A375 (cell line): ENCODE measurements around a stretch of chr2.

DNA sequence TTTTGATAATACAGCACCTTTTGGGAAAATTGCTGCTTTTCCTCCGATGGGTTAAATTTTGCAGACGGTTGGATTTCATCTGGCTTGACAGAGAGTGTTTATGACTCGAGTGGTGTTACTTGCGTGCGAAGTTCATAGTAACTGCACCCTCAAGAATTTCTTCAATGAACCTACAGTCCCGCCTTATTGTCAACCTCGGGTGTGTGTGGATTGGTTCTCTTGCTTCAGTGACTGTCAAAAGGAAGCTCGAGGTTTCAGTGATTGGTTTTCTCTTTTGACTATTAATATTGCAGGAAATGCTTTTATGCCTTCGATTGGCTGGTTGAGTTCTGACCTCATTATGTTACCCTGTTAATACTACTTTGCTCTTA lies 1.4 kb downstream of the EPC2 start:
- RAMPAGE, long total RNA = no peak

DNA sequence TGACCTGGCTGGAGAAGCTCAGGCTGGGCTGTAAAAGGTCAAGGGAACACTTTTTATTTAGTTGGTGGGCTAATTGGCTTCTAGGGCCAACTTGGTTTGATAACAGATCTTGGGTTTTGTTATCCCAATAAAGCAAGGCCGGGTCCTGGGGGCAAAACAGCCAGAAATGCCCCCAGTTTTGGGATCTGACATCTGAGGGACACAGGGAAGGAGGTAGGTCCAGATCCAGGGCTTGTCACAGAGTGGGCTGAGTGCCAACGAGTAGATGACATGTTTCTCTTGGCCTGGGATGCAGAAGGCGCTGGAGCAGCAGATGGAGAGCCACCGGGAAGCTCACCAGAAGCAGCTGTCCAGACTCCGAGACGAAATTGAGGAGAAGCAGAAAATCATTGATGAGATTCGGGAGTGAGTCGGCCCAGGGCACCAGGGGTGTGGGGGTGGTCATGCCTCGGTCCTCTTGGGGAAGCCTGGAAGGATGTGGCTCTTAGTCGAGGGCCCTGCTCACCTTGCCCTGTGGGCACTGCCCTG lies 40.3 kb upstream of the LYPD6B start:
- RAMPAGE, long total RNA = no peak

DNA sequence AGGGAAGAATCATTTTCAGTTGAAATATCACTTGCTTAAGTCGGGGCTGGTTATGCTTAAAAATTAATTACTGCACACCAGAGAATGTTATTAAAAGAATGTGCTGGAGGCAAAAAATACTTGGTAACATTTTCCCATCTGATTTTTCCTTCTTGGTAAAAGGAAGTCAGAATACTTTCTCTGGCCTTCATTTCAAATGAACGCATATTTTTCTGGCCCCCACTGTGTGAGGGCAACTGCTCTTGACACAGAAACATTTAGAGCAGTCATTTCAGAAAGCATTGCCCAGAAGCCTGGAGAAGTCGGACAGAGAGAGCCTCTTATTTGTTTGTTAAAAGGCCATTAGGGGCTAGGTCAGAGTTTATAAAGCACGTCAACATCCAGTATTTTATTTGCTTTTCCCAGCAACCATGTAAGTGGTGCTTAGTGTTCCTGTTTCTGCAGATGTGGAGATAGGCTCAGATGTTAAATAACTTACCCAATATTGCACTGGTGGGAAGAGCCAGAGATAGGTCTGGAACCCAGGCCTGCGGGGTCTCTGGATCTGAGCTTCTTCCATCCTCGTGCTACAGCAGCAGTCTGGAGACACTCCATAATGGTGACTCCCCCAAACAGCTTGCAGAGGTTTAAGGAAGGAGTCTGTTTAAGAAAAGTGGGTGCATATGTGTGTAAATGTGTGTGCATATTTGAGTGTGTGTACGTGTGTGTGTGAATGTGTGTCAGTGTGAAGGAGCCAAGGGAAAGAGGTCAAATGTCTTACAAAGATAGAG lies 32.8 kb upstream of the LYPD6B start:
- RAMPAGE, long total RNA = no peak

- RAMPAGE, long total RNA = no peak
These were observed 321.2 kb downstream of the RND3 start for GRCh38 chr2:150166075-150166849.

DNA sequence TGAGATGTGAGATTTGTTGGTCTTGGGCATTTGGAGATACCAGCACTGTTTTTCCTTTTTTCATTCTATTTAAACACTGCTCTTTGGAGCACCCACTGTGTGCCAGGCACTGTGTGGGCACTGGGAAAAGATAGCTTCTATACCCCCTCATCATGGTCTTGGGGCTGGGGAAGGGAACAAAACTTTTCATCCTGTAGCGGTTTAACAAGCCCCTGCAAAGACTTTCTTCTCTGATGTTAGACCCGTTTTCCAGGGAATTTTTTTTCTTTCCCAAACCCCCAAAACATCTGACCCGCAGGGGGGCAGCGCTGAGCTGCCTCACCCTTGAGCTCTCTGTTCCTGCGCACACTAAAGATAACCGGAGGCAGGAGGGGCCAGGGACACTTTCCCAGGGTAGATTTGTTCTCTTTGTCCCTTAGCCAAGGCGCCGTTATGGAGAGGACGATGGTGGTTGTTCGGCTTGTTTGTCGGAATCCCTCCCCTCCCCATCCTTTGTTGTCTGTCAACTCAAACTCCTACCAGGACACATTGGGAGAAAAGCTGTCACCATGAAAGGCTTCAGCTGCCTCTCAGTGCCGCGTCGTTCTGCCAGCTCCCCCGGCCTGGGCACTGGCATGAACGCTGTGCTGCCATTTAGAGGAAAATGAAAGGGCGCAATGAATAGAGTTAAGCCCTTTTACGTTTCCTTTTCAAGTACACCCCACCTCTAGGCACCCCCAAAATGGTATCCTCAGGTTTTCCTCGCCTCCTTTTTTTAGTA lies 62.4 kb downstream of the RND3 start:
- RAMPAGE, long total RNA = no peak

- RAMPAGE, long total RNA = no peak
These were observed 1.9 kb downstream of the RND3 start for GRCh38 chr2:150485621-150485840.

DNA sequence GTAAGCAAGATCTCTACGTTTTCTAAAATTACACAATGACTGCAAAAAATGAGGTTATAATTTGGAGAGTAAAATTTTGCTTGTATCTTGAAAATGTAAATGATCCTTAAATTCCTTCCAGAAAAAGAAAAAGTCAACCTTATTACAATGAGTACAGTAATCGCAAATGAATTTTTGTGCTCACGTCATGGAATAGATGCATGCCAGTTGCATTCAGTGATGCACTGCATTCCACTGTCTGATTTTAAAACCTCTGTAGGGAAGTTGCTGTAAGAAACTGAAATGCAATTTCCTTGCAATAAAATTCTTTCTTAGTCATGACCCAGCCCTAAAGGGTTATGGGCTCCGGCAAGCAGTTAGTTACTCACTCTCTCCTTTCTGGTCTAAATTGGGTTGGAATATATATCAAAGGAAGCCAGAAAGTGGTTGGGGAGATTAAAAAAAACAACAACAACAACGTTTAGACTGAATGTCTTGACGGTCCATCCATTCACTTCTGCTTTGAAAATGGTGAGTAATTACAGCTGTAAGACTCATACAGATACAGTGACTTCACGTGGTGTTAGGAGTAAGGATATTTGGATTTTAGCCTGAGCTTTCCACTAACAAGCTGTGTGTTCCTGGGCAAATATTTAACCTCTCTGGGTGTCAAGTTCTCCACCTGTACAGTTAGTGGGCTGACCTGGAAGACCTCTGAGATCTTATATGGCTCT lies 8.6 kb upstream of the RND3 start:
- RAMPAGE, long total RNA = no peak

DNA sequence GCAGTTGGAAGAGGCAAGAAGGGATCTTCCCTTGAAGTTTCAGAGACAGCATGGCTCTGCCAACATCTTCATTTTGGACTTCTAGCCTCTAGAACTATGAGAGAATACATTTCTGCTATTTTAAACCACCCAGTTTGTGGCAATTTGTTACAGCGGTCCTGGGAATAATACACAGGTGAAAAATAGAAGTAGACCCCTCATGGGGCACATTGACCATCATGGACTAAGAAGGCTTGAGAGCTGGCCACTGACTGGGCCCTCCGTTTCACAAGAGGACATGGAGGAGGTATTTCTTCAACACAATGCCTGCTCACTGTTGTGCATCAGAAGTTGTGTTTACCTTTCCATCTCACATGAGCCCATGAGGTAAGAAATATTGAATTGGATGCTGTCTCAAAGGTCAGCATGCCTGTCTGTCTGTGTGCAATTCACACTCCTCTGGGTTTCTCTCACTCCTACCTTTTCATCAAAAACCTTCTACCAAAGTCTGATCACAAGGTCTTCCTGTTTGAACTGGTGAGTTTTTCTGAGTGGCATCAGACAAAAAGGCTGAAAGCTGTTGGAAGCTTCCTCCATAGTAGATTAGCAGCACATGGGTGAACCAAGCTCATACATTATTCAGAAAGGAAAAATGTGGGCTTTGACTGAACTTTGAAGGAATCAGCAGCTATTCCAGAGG lies 143.1 kb upstream of the RND3 start:
- RAMPAGE, long total RNA = no peak

DNA sequence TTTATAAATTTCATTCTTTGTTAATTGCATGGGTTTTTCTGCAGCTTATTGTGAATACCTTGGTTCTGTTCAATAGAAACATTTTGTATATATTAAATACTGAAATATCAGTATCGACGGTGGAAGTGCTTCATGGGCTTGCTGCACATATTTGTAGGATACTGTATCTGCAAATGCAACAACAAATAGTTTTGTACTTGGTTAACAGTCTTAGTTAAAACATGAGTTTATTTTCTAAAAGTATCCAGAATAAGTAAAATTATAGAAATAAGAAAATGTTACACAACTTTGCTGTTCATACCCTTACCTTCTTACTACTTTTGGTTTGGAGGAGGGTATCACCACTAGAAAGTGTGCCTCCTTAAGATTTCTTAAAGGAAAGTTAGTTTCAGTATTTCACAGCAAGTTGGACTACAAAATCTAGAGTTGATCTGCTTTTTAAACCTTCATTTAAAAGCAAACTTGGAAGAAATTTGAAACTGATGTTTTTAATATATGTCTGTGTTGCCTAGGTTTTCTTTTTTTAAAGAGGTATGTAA lies 66.2 kb downstream of the RIF1 start:
- RAMPAGE, long total RNA = no peak

- RAMPAGE, long total RNA = no peak
These were observed 490 bp downstream of the NEB start for GRCh38 chr2:151733684-151734288.

DNA sequence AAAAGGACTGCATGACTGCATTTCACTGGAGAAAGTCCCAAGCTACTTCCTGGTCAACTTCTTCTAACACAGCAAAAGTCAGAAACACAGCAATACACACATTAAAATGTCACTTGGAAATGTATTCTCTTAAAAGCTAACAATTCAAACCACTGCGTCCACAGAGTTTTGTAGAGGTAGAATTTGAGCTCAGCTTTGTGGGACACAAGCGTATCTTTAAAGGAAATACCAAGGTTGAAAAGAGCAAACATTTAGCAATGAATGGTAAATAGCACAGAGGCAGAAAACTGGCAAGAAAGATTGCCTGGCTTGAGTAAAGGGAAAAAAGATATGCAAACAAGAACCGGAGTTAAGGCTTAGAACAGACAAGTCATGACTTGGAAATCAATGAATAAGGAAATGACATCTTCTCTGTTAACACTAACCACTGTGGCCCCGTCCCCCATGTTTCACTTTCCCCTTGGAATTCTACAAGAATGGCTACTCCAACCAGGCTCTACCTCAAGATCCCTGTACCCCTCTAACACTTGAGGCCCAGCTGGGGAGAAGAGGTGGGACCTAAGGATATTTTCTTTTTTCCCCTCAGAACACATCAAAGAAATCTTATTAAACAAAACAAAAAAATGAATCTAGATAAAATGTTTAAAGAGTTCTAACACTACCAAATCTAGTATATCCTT lies 3.9 kb downstream of the STAM2 start:
- RAMPAGE, long total RNA = no peak

GRCh38 chr2:152378538-152379308 lies 43.7 kb downstream of the FMNL2 start:
- RAMPAGE, long total RNA = no peak

GRCh38 chr2:152396656-152397086 lies 61.7 kb downstream of the FMNL2 start:
- RAMPAGE, long total RNA = no peak

- RAMPAGE, long total RNA = no peak
These were observed 68.5 kb downstream of the FMNL2 start for GRCh38 chr2:152403468-152403835.

GRCh38 chr2:152405097-152405678 lies 70.2 kb downstream of the FMNL2 start:
- RAMPAGE, long total RNA = no peak

GRCh38 chr2:152443575-152444383 lies 108.8 kb downstream of the FMNL2 start:
- RAMPAGE, long total RNA = no peak

GRCh38 chr2:152580834-152581389 lies 136.3 kb downstream of the PRPF40A start:
- RAMPAGE, long total RNA = no peak

DNA sequence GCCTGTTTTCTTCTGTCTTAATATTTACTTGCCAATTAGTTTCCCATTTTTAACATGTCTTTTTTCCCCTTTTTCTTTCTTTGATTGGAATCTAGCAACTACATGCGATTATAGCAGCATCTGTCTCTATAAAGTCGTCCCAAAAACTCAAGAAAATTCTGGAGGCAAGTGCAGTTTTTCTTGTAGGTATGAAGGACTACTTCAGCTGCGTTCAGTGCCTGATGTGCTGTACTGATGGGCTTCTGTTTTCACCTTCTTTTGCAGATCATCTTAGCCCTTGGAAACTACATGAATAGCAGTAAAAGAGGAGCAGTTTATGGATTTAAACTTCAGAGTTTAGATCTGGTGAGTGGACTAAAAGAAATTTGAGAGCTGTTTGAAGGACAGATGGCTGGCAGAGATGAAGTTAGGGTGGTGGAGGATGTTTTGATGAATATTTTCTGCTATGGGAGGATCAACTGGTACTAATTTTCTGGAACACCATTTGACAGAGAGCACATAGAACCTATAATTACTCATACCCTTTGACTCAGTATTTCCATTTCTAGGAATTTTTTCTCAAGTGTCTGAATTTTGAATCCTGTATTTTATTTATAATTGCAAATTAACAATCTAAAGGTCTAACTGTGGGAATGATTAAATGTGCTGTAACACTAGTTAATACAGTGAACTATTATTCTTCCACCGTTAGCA lies 87.6 kb downstream of the PRPF40A start:
- RAMPAGE, long total RNA = no peak

DNA sequence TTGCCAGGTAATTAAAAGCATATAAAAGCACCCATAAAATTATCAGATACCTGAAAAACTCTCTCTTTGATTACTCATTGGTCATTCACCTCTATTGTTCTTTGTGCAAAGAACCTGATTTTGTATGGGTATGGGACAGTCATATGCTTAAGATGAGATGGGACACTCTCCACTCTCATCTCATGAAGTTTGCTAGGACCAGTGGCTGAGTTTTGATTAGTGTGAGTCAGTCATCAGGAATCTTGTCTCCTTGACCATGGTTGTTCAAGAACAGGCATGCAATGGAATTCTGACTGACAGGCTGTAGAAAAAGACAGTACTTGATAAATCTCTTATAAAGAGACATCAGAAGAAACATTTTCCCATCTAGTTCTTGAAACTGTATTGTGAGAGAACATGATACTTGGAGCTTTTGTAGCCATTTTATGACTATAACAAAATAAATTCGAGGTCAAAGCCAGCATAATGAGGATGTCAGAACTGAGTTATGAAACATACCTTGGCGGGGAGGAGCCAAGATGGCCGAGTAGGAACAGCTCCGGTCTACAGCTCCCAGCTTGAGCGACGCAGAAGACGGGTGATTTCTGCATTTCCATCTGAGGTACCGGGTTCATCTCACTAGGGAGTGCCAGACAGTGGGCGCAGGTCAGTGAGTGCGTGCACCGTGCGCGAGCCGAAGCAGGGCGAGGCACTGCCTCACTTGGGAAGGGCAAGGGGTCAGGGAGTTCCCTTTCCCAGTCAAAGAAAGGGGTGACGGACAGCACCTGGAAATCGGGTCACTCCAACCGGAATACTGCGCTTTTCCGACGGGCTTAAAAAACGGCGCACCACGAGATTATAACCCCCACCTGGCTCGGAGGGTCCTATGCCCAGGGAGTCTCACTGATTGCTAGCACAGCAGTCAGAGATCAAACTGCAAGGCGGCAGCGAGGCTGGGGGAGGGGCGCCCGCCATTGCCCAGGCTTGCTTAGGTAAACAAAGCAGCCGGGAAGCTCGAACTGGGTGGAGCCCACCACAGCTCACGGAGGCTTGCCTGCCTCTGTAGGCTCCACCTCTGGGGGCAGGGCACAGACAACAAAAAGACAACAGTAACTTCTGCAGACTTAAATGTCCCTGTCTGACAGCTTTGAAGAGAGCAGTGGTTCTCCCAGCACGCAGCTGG lies 366.8 kb downstream of the NR4A2 start:
- RAMPAGE, long total RNA = no peak

DNA sequence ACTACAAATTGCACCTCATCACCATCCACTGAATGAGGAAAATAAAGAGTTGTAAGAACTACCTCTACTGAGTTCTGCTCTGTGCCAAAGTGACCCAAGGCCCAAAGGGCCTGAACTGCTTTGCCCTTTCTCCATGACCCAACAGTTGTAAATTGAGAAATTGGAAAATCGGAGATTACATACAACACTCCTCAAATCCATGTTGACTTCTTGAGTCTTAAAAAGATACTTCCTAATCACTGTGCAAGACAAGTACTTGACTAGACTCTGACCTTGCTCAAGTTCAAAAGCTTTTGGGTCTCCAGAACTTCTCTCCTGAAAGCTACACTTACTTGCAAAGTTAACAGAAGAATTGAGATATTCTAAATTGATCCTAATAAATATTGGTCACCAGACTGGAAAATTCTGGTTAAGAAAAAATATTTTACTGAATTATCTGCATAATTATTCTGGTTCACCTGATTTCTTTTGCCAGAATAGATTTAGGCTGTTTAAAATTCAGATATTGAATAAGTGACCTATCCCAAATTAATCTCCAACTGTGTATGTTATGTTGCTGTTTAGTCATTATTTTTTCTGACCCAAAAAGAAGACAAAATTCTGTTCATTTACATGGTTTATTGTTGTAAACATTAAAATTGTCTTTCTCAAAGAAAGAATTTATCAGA lies 8.6 kb downstream of the NR4A2 start:
- RAMPAGE, long total RNA = no peak